AG09309 (cell line): ENCODE data around the gene KAT6B.

GRCh38 chr10:73850770-73851444 is 23.4 kb downstream of the CAMK2G start:
- RRBS: 15% methylated on average over 3 of the region's 17 CpGs

- RRBS: no CpG with 5 or more reads among the region's 11 CpGs
These were observed 7.0 kb downstream of the CAMK2G start for GRCh38 chr10:73867294-73867886.

- RRBS: no CpG with 5 or more reads among the region's 11 CpGs
These were observed 1.8 kb upstream of the PLAU start for GRCh38 chr10:73908978-73909767.

- RRBS: 3% methylated on average over 14 of the region's 26 CpGs
These were observed 29.7 kb downstream of the PLAU start for GRCh38 chr10:73940515-73941068.

DNA sequence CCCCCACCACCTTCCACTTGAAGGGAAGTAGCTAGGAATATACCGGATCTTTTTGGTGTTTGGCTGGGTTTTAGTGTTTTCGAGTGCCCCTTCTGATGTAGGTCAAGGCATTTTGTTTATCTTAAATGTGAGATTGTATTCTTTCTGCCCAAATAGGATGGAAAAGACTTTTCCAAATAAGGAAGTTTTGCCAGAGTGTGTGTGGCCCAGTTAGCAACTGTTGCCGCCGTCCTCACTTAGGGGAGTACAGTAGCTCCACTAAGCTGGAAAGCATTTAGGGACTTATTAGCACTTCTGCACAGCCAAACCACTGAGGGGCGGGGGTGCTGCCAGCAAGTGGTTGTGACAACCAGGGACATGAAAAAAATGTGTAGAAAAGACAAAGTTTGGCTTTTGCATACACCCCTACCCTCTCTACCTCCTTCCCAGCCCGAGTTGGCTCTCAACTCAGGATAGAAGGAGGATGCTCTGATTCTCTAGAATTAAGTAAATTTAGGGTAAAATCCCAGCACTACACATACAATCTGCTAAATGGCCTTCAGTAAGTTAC is 29.7 kb upstream of the VCL start:
- RRBS: no CpG with 5 or more reads among the region's 6 CpGs

GRCh38 chr10:74081798-74082610 is 68.6 kb downstream of the AP3M1 start:
- RRBS: no CpG with 5 or more reads among the region's 5 CpGs

GRCh38 chr10:74348700-74349167 is 197.7 kb downstream of the ADK start:
- RRBS: no CpG with 5 or more reads among the region's 2 CpGs

DNA sequence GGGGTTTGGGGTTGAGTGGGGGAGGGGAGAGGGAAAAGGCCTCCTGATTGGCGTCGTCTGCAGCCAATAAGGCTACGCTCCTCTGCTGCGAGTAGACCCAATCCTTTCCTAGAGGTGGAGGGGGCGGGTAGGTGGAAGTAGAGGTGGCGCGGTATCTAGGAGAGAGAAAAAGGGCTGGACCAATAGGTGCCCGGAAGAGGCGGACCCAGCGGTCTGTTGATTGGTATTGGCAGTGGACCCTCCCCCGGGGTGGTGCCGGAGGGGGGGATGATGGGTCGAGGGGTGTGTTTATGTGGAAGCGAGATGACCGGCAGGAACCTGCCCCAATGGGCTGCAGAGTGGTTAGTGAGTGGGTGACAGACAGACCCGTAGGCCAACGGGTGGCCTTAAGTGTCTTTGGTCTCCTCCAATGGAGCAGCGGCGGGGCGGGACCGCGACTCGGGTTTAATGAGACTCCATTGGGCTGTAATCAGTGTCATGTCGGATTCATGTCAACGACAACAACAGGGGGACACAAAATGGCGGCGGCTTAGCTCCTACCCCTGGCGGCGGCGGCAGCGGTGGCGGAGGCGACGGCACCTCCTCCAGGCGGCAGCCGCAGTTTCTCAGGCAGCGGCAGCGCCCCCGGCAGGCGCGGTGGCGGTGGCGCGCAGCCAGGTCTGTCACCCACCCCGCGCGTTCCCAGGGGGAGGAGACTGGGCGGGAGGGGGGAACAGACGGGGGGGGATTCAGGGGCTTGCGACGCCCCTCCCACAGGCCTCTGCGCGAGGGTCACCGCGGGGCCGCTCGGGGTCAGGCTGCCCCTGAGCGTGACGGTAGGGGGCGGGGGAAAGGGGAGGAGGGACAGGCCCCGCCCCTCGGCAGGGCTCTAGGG is at the start of gene KAT6B:
KAT6B (plus strand) TSS at position 472 of the 874 bp plus-strand sequence.
- RRBS: under 1% methylated on average over 8 of the region's 62 CpGs

DNA sequence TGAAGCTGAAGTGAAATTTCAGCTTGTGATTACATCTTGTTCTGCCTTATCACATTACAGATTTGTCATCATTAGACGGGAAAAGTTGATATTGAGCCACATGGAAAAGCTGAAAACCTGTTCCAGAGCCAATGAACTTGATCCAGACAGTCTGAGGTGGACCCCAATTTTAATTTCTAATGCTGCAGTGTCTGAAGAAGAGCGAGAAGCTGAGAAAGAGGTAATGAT is 52.5 kb downstream of the DUSP29 start:
- RRBS: no CpG with 5 or more reads among the region's 2 CpGs

GRCh38 chr10:75021692-75022557 is 51.5 kb downstream of the DUSP29 start:
- RRBS: no CpG with 5 or more reads among the region's 14 CpGs

DNA sequence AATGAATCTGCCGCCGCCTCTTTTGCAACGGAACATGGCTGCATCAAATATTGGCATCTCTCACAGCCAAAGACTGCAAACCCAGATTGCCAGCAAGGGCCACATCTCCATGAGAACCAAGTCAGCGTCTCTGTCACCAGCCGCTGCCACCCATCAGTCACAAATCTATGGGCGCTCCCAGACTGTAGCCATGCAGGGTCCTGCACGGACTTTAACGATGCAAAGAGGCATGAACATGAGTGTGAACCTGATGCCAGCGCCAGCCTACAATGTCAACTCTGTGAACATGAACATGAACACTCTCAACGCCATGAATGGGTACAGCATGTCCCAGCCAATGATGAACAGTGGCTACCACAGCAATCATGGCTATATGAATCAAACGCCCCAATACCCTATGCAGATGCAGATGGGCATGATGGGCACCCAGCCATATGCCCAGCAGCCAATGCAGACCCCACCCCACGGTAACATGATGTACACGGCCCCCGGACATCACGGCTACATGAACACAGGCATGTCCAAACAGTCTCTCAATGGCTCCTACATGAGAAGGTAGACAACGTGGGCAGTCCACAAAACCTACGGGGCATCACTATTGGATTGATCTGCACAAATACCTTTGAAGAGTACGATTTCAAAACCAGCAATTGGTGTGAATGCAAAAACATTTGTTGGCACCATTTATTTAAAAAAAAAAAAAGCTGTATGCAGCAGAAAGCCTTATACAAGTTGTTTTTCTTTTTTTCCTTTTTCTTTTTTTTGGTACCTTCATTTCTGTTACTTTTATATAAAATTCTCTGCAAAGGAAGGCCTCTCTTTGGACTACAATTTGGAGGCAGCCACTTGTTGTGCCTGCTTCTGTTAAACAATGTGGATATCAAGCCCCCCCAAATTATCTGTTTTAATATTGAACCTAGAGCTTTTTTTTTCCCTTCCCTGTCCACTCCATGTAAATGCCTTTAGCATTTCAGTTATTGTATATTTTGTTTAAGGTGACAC is 42.7 kb downstream of the DUSP29 start:
- RRBS: no CpG with 5 or more reads among the region's 18 CpGs

GRCh38 chr10:75111795-75112380 is 432 bp downstream of the SAMD8 start:
- RRBS: 2% methylated on average over 14 of the region's 24 CpGs

GRCh38 chr10:75404753-75405905 is 3.6 kb upstream of the ZNF503 start:
- RRBS: 34% methylated on average over 12 of the region's 82 CpGs

DNA sequence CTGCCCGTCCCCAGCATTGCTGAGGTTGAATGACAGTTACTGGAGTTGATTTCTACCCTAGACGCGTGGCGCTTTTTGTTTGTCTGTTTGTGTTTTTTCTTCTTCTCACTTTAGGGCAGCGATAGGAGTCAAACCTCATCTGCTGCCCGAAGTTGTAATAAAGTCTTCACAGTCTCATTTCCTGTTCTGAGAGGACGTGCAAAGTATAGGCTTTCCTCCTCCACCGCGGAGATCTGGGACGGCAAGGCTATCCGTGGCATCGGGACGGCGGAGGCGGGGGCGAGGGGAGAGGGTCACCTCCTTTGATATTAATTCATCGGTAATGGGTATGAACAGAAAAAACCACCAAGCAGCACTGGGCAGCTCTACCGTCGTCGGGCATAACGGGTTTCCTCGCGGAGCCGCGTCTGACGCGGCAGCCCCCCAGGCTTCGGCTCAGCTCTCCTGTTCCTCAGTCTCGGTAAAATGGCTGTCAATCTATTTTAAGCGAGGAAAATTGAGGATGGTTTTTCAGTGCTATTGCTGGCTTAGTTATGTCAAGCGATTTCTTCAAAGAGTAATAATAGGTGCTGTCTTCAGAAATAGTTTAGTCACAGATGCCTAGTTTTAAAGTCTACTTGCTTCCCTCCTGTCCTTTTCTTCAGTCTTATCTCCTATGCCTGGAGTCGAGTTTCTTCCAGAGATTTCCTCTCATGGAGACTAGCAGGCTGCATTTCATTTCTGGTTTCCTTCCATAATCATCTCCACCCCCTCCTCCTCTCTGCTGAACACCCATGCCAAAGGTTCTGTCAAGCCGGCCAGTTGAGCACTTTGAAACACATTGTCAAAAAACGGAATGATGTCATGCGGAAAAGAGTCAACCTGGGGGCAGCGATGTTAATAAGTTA is 161.1 kb downstream of the LRMDA start:
- RRBS: no CpG with 5 or more reads among the region's 36 CpGs

GRCh38 chr10:75772203-75772911 is 340.9 kb downstream of the LRMDA start:
- RRBS: no CpG with 5 or more reads among the region's 7 CpGs

DNA sequence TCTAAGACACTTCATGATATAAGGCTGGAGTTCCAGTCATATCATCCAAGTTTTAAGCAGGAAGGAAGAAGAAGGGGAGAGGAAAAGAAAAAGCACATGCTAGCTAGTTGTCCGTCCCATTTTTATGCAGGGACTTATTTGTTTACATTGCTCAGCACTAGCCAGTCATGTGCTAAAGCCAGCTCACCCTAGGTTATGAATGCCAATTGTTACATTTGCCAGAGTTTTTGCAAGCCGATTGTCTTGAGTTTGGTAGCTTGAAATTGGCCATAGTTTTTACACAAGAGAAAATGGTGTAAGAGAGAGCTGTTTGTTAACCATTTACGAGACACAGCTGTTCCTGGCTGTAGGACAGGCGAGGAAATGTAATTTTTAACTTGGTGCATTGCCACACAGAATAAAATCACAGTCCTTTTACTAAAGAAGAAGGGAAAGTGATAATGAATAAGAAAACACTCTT is 357.0 kb downstream of the LRMDA start:
- RRBS: no CpG with 5 or more reads among the region's 4 CpGs

GRCh38 chr10:76116744-76117270 is 685.4 kb downstream of the LRMDA start:
- RRBS: no CpG with 5 or more reads among the region's 4 CpGs

GRCh38 chr10:76302997-76303531 is 871.6 kb downstream of the LRMDA start:
- RRBS: no CpG with 5 or more reads among the region's 6 CpGs

DNA sequence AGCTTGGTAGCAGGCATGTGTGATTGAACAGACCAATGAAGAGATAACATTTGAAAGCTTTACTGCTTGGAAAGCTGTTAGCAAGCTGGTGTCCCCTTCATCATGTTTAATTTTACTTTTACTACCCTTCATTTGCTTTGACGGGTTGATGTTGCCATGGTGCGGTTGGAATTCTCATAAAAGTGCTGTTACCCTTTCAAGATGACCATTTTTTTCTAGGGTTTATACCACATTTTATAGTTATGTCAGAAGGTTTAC is 857.6 kb downstream of the KCNMA1 start:
- RRBS: no CpG with 5 or more reads among the region's 2 CpGs

- RRBS: no CpG with 5 or more reads among the region's 4 CpGs
These were observed 751.6 kb downstream of the KCNMA1 start for GRCh38 chr10:76885811-76886645.